Foreskin fibroblast (primary cell): Measurements from ENCODE around the gene PSEN1.

DNA sequence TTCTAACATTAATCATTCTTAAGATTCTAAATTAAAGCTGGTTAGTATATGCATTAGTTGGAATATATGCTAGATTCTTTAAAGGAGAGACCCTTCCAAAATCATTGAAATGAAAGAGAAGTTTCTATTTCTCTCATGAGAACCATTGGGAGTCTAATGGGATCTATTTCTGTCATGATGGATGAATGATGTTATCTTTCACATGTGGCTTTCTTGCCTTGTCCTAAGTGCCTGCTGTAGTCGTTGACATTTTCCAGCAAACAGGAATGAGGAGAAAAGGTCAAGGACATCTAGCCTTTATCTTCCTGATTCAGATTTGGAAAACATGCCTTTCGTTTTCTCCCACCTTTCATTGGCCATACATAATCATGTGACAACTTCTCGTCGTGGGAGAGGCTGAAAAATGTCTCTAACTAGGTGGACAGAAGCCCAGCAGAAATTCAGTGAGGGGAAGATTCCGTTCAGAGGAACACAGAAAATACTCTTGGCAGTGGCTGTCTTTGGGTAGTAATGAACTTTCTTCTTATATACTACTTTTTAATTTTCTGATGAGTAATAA lies 94.5 kb downstream of the PCNX1 start:
- RRBS: no CpG with 5 or more reads among the region's 5 CpGs

- RRBS: no CpG with 5 or more reads among the region's 6 CpGs
These were observed 132.7 kb upstream of the SIPA1L1 start for GRCh38 chr14:71187495-71188039.

DNA sequence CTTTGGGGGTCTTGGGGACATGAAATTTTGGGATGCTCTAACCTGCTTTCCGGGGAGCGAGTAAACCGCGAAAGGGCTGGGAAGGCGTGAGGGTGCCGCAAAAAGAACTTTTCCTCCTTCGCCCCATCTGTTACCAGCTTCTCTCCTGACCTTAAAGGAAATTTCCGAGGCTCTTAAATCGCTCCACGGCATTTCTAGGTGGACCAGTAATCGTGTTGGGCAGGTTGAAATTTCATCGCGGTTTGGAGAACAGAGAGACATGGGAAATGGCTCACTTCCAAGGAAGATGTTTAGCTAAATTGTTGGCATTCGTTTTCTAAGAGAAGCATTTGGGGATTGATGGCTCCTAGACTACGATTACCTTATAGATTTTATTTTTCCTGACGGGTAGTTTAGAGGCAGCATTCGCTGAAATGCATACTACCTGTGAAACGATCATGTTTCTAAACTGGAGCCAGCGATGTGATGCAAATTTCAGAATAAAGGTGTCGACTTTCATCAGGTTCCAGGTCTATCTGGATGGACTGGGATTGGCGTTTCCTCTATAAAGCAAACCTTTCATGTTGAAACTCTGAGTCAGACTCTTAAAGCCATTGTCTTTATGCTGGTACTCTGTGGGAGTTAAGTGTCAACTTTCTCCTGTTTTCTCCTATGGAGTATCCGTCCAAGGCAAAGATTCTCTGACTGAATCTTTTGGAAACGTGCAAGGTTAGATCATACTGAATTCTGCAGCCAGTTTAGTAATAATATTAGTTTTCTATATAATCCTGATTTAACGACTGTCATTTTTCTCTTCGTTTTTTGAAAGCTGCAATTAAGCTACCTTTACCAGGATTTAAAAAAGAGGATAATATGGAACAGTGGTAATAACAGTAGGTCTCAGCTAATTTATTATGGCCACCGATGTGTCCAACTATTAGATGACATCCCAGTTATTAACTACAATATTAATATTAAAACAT lies 1.6 kb downstream of the SIPA1L1 start:
- RRBS: no CpG with 5 or more reads among the region's 26 CpGs

DNA sequence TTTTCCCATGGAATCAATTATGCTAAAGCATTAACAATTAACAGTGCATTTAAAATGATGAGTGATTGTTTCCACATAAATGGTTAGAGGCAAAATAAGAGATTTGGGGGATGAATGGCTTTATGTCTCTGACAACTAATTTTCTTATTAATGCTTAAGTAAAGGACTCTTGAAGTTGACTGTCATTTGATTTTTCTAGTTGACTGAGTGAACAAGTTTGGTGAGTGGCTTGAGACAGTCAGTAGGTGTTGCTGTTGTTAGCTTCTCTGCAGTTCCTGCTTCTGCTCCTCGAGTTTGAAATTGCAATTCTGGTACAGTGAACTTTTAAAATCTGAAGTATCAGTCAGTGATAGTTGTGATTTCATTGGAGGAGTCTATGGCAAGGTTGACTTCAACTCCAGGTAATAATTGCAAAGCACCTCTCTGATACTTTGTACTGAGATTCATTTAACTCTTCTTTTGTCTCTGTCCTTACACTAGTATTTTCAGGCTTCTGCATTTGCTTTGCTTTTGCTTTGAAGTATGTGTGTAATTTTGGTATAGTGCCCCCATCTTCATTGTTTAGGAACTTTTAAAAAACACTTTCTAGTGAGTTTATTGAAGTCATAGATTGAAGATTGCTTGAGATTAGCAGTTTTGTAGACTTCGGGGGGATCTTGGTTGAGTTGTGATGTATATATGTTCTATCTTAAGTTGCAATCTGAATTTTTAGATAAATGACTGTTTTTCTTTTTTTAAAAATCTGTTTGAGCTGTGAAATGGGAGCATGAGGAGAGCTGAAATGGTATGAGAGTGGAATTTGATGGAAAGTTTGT lies 2.5 kb downstream of the SIPA1L1 start:
- RRBS: no CpG with 5 or more reads among the region's 2 CpGs

GRCh38 chr14:71351594-71352278 lies 31.5 kb downstream of the SIPA1L1 start:
- RRBS: no CpG with 5 or more reads among the region's 2 CpGs

DNA sequence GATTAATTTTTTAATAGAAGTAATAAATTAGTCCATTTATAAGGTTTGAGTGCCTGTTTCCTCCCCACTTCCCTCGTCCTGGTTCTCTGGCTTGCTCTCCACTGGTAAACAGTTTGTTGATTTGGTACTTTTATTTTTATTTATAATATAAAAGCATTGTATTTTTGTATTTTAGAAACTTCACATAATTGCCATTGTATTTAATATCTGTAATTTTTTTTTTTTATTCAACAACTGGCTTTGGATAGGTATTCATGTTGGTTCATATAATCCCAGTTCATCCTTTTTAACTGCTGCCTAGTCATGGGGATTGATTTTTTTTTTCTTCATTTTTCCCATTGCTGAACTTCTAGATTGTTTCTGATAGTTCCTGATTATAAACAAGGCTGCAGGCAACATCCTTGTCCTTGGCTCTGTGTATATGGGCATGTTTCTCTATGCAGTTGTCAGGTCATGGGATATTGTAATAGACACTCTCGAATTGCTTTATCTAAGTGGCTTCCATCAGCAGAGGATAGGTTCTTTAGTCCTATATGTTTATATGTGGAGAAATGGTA lies 109.0 kb downstream of the SIPA1L1 start:
- RRBS: no CpG with 5 or more reads among the region's 2 CpGs

- RRBS: no CpG with 5 or more reads among the region's 2 CpGs
These were observed 119.4 kb downstream of the SIPA1L1 start for GRCh38 chr14:71439683-71440019.

GRCh38 chr14:71572075-71572942 lies 252.0 kb downstream of the SIPA1L1 start:
- RRBS: no CpG with 5 or more reads among the region's 6 CpGs

GRCh38 chr14:71739610-71739929 lies 192.7 kb upstream of the RGS6 start:
- RRBS: no CpG with 5 or more reads among the region's 2 CpGs

DNA sequence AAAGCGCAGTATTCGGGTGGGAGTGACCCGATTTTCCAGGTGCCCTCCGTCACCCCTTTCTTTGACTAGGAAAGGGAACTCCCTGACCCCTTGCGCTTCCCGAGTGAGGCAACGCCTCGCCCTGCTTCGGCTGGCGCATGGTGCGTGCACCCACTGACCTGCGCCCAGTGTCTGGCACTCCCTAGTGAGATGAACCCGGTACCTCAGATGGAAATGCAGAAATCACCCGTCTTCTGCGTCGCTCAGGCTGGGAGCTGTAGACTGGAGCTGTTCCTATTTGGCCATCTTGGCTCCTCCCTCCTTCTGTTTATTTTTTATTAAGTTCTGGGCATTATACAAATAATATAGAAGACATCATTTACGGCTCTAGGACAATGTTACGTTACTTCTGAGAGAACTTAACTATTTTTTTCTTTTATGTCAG lies 49.8 kb downstream of the RGS6 start:
- RRBS: no CpG with 5 or more reads among the region's 18 CpGs

DNA sequence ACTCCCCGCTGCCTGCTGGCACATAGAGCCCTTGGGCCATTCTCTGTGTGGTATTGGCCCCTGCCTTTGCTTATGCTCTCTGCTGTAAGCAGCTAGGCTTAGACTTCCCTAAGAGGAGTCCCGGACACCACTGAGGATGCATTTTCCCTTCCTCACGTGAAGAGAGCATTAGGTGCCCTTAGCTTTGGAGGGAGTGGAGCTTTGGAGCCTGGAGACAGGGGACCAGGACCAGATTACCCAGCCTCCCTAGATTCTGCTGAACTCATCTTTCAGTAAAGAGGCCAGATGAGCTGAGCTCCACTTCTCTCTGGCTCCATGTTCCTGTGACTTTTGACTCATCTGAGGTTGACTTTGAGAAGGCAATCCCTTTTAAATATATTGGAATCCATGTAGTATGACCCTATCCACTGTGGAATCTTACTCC lies 159.0 kb downstream of the RGS6 start:
- RRBS: 43% methylated on average over 2 of the region's 3 CpGs

DNA sequence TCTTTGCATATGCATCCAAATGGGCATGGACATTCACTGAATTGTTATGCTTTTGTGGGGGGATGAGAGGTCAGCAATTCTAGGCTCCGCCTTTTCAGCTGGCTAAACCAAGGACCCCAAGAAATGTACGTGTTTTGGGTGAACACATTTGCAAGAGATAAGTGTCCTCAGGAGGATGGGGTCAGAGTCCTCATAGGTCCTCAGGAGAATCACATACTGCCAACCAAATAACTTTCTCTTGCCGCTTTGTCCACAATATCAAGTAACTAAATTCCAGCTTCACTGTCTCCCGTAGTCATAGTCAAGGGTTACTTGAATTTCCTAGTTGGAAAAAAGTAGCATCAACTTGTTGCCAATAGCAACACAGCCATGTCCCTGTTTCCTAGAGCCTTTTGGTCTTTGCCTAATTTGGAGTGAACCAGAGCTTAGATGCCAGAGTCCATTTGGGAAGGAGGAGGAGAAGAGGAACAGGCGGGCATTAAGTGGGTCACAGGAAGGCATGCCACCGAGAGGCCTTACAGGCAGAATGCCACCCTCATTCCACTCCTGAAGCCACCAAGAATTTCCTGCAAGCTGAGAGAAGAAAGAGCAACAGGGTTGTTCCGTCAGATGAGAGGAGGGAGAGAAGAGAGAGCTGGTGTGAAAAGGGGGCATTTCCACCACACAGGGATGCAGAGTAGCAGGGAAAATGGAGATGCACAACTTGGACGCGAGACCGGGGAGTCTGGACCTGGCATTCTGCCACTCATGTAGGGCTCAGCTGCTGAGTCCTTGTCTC lies 339.6 kb downstream of the DPF3 start:
- RRBS: 70% methylated on average over 1 of the region's 10 CpGs

GRCh38 chr14:72679067-72679364 lies 214.9 kb downstream of the DPF3 start:
- RRBS: no CpG with 5 or more reads among the region's 10 CpGs

DNA sequence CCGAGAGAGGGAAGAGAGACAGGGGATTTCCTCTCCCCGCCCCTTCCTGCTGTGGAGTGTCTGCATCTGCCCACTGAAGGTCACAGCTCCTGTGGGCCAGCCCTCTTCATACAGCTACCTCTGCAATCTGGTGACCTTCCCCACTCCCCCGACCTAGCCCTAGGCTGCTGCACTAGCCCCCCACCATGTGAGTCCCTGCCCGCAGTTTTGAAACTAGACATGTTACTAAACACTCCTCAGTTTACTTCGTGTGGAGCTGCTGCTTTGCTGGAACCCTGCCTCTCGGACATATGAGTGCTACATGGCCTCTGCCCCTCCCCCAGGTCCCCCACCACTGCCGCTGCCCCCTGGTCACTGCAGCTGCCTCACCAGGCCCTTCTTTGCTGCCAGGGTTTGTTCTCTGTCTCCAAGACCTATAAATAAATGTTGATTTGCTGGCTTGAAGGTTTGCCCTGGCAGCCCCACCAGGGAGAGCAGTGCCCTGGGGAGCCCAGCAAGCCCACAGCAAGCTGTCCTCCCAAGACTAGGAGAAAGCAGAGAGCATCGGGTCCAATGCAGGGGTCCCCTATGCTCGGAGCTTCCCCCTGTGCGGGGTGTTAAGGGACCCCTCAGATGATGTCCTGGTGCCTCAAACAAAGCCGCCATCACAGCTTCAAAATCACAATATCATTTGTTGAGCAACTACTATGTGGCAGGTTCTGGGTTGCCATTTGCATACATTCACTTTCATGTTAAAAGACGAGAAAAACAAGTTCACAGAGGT lies 102.7 kb downstream of the DPF3 start:
- RRBS: no CpG with 5 or more reads among the region's 12 CpGs

DNA sequence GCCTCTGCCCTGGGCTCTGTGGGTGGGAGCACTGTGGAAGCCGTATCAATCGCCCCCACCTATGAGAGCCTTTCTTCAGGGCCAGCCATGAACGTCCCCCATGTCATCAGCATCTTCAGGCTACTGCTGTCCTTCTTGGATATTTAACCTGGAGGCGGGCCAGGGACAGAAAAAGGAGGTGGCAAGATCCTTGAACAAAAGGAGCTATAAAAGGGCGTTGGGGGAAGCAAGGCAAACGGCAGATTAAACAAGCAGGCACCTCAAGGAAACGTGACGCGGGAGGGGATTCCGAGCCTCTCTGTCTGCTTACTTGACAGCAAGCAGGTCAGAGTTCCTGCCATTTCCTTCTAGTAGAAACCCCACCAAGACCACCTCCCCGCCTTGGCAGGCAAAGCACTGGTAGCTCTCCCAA lies 63.0 kb downstream of the DPF3 start:
- RRBS: no CpG with 5 or more reads among the region's 11 CpGs

GRCh38 chr14:72891771-72892155 lies 2.1 kb downstream of the DPF3 start:
- RRBS: 4% methylated on average over 2 of the region's 16 CpGs

GRCh38 chr14:73057329-73057919 lies 910 bp upstream of the RBM25 start:
- RRBS: no CpG with 5 or more reads among the region's 13 CpGs

DNA sequence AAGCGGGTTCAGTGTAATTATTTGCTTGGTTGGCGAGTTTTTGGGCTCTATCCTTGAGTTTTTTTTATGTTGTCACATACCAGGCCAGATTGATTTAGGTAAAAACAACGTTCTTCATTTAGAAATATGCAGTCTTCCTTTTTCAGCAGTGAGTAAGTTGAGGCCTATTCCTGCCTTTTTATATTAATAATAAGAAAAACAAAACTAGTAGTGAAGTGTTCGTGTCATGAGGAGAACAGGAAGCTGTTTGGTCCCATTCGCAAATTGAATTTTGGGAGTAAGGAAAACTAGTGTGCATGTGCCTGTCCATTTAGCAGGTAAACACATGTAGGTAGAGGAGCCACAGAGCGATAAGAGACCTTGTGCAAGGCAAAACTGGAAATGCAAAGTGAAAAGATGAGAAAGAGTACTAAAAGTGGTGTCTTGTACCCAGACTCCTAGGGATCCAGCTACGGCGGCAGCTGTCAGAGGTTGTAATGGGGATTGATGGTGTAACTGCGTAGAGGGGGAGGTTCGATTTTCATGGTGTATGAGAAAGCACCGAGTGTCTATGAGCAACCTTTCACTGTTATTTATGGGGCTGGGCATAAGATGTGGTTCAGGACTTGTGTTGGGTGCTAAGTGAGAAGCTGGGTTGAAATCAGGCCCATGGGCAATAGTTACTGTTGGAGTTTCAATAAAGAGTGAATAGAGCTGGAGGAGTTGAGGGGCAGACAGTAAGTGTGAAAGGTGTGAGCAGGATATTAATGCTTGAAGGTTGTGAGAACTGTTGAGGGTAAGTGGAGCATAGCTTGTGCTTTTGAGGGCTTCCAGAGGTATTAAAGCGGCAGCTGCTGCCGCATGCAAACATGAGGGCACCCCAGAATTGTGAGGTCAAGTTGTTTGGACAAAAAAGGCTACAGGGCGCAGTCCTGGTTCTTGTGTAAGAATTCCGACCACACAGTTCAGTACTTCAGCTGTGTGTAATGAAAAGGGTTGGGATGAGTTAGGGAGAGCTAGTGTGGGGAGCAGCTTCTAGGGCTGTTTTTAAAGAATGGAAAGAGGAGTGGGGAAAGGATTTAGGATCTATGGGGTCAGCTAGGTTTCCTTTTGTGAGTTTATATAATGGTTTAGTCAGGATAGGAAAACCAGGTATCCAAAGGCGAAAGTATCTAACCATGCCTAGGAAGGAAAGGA lies 6.7 kb upstream of the PSEN1 start:
- RRBS: no CpG with 5 or more reads among the region's 16 CpGs

GRCh38 chr14:73136057-73136607 lies at the start of gene PSEN1:
Gene PSEN1 (plus strand): TSS chr14:73136507.
- RRBS: 2% methylated on average over 19 of the region's 41 CpGs

DNA sequence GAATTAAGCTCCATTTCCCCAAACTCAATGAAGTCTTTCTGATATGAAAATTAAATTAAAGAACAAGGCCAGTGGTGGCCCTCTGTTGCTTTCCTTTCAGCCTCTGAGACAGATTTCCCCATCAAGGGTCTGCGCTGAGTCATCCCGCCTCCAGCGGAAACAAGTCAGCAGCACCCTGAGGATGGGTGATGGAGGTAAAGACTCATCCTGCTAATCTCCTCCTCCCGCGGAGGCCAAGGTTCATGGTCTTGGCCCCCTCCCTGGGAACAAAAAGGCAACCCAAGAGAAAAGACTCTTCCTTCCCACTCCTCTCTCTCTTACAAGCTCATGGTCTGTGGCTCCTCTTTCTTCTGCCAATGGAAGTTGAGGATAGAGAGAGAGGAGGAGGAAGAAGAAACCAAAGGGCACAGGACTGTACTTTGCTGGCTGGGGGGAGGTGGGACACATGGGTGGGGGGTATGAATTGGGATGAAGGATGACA lies 9.1 kb upstream of the NUMB start:
- RRBS: no CpG with 5 or more reads among the region's 5 CpGs